Gallbladder (tissue), 1 donor: Measurements from ENCODE around the genes TCL1A and BDKRB2.

DNA sequence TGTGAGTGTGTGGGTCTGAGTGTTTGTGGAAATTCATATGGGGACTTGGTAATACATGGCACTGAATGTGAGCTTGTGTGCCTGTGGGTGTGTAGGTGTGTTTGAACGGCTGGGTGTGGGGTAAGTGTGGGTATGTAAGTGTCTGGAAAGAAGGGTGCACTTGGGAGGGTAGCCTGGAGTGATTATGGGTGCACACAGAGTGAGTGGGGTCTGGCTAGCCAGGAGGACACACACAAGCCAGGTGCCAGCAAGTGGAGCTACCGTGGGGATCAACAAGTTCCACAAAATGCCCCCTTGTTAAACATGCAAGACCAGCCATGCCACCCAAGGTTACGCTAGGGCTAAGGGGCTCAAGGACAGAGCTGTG, 118.8 kb downstream of the DICER1 start:
- PRO-cap = unidirectional peak, plus-strand start at position 200 of the sequence

DNA sequence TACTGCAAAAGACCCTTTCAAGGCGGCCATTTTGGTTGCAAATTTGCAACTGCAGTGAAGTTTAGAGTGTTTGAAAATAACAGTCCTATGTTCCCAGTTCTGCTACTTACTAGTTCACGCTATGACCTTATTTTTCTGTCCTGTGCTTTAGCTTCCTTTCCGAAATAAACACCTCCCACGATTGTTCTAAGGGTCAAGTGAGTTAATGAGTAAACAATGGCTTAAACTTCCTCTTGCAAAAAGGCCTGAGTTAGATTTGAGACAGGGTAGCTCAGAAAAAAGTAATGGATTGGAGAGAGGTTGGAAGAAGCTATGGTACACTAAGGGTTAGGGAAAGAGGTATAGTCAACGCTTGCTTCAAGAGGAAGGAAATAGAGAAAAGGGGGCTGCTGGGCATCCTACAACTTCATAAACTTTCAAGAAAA, 26.4 kb upstream of the DICER1 start:
- PRO-cap = no peak

- PRO-cap = no peak
Measured at GRCh38 chr14:95261849-95262711, 57.6 kb downstream of the CLMN start.

GRCh38 chr14:95326921-95327421, 7.3 kb upstream of the CLMN start:
- PRO-cap = no peak

DNA sequence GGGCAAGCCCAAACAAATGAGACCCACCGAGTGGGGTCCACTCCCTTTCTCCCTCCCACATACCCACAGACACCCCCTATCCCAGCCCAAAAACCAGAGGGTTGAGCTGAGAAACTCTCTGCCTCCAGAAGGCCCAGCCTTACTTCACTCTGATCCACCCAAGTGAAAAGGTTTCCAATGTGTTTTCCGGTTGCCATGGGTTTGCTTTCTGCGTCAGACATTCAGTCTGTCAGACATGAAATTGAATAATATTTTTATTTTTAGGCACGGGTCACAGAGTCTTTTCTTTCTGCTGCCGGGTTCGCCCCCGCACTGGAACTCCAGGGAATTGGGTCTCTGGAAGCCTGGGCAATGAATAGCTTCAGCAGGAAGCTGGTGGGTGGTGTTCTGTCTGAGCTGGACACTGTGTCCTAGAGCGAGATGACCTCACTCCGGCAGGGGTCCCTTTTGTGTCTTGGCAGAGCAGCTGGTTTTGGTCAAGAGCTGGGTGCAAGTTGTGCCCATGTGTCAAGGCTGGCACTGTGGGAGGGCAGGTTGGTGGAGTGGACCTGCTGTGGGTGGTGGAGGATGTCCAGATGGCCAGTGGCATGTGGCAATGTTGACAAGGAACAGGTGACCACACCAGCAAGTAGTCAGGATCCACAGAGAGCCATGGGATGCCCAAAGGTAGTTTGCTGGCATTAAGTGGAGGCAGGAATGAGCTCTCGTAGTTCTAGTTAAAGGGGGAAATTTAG, 70.0 kb upstream of the CLMN start:
- PRO-cap = unidirectional peak, minus-strand start at position 169 of the sequence

GRCh38 chr14:95398851-95399209, 79.1 kb upstream of the CLMN start:
- PRO-cap = no peak

DNA sequence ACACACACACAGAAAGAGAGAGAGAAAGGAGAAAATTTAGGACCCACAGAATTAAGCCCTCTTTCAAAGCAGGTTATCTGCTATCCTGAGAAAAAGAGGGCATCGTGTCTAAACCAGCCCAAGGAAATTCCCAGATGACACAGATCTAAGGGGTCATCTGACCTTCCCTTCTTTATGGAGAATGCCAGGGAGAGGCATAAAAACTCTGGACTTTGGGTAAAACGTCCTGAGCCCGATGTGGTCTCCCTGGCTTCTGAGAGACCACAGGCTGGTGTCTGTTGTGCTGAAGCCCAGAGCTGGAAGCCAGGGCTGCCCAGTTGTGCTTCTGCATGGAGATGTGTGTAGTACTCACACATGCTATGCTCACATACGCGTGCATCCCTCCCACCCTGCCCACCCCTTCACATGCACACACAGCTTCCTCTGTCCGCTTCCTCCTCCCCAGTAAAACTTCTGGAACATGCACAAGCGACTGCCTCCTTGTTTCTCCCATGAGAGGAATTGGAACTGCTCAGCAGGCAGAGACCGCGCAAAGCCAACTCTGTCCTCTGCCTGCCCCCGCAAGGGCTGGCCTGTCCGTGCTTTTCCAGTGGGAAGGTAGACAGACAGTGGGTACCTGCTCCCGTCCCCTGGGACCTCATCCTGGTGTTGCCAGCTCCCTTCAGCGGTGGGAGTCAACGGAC, 88.8 kb upstream of the CLMN start:
- PRO-cap = no peak

- PRO-cap = no peak
Measured at GRCh38 chr14:95519451-95520200, 3.2 kb upstream of the SYNE3 start.

- PRO-cap = no peak
Measured at GRCh38 chr14:95537227-95537972, 2.5 kb downstream of the GLRX5 start.

DNA sequence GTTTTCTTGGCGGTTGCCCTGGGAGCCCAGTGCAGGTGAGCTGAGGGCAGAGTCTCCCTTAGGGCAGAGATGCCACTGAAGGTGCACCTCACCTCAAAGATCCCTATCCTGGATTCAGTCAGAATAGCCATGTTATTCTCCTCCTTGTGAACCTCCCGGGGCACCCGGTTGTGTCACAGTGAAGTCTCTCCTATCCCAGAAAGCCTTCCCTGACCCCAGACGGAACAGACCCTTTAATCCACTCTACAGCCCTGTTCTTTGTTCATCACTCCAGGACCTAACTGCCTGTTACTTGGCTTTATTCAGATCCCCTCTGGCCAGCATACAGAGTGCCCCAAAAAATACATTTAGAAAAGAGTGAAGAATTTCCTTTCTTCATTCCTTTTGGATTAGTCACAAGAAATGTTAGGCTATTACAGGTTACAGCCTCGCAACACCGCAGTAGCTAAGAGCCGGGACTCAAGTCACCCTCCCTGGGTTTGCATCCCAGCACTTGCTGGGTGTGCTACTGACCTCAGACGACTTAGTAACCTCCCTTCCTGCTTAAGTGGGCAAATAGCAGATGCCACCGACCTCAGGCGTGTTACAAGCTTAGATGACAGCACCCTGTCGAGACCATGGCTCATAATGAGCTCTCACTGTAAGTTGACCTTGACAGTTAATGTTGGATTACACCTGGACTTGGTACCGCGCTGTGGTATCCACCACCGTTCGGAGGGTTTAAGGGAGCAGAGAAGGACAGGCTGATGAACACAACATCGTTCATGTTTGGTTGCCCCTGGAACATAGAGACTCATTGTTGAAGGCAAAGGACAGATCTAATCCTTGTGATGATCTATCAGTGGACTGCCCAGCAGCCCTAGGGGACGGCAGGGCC, 12.8 kb downstream of the GLRX5 start:
- PRO-cap = no peak

DNA sequence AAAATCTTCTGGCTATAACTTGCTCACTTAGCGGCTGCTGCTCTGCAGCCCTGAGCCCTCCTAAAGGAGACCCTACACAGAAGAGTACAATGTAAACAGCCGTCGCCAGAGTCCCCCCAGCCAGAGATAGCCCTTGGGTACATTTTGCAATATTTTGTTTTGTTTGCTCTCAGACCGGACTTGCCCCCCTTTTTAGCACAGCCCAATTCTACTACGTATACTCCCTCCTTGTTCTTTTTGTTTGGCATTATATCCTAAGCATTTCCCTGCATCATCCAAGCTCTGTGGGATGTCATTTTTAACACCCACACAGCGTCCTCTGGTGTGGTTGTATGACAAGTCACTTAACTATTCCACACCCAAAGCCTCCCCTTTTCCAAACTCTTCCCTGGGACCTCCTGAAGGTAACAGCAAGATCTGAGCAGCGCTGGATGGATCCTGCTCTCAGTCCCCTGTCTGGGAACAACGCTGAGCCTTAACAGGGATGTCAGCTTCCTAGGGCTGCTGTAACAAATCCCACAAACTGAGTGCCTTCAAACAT, 25.4 kb upstream of the TCL1B start:
- PRO-cap = no peak

DNA sequence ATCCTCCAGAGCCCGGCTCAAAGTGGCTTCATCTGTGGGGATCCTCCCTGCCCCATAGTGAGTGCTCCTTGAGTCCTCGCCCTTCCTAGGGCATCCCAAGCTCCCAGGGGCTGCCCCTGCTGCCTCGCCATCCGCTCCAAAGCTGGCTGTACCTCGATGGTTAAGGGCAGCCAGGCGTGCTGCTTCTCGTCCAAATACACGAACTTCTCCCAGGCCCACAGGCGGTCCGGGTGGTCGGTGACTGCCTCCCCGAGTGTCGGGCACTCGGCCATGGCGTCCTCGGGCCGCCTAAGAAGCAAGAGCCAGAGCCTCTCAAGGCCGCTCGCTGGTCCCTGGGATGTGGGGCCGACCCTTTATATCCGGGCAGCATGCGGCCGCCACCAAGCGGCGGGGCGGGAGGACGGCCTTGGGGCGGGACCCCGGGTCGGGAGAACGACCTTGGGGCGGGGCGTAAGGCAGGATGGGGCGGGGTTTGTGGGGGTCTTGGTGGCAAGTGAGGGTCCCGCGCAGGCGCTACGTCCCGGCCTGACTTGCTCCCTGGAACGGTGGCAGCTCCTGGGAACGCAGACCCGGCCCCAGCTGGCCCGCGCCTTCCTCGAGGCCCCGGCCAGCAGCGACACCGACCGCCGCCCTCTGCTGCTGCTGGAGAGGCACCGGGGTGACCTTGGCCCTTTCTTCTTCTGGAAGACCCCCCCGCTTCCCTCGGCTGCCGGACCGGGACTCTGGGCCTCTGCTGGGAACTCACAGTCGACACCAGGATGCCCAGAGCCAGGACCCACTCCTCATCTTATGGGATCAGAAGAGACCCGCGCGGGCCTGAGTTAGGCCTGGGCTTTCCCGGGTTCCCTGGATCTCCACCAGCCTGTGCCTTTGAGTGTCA, at the start of gene TCL1A:
TCL1A (minus strand) TSS at position 331 of the 880 bp plus-strand sequence.
- PRO-cap = no peak

DNA sequence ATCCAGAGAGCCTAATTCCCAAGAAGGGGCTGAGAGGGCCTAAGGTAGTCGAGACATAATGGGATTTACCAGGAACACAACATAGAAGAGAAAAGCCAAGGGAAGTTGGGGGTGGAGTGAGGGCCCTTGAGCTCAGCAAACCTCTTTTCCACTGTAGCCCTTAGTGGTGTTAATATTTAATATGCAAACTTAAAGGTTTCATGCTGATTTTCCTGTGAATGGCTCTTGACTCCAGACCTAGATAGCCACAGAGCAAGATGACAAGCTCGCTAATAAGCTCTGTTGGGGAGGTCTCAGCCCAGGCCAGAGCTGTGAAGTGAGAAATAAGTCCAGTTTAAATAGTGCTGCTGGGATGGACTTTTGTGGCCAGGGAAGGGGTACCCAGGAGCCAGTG, 1.3 kb upstream of the TCL1A start:
- PRO-cap = no peak

DNA sequence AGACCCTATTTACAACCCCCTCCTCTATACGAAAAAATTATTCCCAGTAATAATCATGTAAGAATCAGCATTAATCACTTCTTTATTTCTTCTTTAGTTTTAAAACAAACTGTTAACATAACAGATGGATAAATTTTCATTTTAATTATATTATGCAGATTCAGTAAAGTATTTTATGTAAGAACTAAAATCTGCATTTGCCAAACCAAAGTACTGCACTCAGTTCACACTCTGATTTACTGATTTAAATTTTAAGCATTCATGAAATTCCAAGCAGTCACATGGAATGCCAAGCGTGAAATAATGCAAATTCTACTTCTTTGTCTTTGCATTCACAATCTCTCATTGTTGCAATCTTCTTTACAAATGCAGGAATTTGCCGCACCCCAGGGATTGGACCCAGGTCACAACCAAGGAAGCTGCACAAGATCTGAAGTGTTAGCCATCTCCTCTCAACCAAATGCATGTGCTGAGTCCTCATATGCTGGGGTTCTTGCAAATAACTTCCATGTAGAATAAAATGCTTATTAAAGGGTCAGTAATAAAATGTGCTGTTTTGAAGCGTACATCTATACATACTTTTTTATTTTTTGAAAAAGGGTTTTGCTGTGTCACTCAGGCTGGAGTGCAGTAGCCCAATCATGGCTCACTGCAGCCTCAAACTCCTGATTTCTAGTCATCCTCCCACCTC, 90.6 kb upstream of the C14orf132 start:
- PRO-cap = no peak

- PRO-cap = no peak
Measured at GRCh38 chr14:96100133-96100533, 61.0 kb downstream of the C14orf132 start.

- PRO-cap = no peak
Measured at GRCh38 chr14:96167395-96167765, 37.3 kb upstream of the BDKRB2 start.

- PRO-cap = bidirectional peak, plus-strand start at chr14:96204839, minus-strand start at chr14:96204728; bidirectional peak, plus-strand start at chr14:96205114, minus-strand start at chr14:96204999; unidirectional peak, minus-strand start at chr14:96205189
Measured at GRCh38 chr14:96204516-96205422, at the start of gene BDKRB2. TSS of gene BDKRB2 (plus strand) at chr14:96204839.

DNA sequence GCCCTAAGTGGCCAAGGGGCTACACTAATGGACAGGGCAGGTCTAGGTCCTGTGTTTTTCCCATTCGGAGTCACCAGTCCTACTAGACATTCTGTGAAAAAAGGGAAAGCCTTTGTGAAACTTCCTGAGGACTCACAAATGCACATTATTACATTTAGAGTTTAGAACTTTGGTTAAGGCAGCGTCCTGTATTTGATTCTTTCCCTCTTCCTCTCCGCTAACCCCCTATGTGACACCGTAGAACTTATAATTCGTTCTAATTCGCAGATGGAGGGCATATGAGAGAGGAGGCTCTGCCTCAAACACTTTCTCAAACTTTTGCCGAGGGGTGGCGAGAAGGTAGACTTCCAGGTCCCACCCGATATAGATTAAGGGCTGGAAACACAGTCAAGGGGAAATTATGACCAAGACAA, 1.0 kb upstream of the PAPOLA start:
- PRO-cap = no peak

DNA sequence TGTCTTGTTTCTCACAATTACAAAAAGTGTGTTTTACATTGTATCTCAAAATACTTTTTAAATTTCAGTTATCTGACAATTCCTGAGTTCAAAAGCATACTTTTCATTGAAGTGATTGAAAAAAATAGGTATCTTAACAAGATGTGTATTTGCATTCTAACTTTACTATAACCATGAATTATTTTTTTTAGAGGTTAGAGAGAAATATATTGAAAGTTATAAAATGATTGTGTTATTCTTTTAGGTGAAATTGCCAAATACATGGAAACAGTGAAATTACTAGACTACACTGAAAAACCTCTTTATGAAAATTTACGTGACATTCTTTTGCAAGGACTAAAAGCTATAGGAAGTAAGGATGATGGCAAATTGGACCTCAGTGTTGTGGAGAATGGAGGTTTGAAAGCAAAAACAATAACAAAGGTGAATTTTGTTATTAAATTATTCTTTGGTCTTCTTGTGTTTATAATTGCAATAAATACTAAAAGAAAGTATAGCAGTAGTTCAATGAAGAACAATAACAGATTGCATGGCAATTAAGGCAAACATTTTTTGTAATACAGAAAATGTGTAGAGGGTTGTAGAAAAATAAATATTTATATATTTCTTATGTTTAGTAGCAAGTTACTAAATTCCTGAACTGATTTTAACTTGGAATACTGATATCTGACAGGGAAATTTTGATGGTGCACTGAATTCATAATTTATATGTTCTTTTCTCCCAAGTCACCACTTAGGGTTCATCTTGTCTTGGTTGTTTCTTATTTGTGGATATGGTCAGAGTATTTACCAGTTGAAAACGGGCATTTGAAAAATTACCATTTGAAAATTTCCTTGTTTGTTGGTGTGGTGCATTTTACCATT, 63.4 kb downstream of the VRK1 start:
- PRO-cap = no peak

GRCh38 chr14:97706968-97707203, 909.7 kb downstream of the VRK1 start:
- PRO-cap = no peak